Thoracic aorta endothelial cell (primary cell): ENCODE measurements around the genes USP31, RBBP6 and C16orf82.

DNA sequence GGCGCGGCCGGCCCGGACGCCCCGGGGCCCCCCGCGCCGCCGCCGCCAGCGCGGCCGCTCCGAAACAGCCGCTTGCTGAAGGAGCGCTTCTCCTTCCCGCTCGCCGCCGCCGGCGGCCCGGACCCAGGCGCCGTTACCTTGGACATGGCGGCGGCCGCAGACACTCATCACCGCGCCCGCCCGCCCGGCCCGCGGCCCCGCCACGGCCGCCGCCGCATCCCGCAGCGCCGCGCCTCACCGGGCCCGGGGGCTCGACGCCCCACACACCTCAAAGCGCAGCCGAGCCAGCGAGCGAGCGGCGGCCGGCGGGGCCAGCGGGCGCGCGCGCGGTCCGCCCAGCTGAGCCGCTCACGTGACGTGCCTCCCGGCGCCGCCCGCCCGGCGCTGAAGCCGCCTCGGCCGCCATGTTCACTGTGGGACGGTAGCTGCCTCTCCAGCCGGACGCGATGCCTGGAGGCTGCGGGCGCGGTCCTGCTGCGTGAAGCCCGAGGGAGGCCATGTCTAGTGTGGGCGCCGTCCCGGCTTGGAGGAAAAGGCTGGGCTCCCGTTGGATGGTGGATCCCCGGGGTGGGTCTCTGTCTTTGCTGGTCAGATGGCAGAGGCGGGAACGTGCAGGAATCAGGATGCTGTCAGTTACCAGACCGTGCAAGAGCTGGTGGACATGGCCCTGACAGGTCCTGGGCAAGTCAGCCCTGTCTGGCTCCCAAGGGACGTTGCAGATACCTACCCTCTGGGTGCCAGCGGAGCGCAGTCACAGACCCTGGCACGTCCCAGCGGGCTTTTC lies at the start of gene USP31:
Gene USP31 (minus strand): TSS at position 328 of the 784 bp plus-strand sequence.
- CAGE, long polyA plus RNA: no peak

DNA sequence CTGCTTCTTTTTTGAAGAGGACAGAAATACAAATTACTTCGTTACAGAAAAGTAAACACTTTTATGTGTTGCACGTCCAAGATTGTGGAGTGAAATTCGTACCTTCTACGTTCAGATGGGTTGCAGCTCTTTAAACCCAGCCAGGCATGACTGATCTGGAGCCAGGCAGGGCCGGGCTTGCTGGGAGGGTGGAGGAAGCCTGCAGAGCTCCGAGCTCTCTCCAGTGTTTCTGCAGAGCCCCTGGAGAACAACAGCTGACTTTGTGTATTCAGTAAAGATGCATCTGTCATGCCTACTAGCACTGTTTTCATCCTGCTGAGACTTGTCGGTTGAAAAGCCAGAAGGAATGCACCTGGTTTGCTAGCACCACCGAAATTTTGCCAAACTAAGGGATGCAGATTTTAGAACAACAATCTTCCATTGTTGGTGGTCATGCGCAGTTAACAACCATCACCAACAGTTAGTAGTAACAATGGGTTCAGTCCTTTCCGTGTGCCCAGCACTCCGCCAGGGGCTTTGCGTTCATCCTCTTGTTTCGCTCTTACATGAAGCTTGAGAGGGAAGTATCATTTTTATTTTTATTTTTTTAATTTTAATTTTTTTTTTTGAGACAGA lies 22.4 kb upstream of the SCNN1B start:
- CAGE, long polyA plus RNA: no peak

DNA sequence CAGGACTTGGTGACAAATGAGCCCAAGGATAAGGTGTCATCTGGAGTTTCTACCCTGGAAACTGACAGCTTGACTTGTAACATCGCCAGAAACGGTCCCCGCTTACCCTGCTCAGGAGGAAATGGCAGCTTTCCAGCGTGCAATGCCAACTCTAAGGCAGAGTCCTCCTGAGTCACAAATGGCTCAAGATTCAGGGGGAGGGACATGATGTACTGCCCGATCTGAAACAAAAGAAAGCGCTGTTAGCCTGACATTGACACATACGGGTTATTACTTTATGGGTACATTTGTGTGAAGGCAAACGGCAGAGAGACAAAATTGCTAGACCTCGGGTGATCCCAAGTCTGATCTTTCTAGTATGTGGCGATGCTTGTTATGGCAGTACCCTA lies 59.9 kb downstream of the COG7 start:
- CAGE, long polyA plus RNA: no peak

DNA sequence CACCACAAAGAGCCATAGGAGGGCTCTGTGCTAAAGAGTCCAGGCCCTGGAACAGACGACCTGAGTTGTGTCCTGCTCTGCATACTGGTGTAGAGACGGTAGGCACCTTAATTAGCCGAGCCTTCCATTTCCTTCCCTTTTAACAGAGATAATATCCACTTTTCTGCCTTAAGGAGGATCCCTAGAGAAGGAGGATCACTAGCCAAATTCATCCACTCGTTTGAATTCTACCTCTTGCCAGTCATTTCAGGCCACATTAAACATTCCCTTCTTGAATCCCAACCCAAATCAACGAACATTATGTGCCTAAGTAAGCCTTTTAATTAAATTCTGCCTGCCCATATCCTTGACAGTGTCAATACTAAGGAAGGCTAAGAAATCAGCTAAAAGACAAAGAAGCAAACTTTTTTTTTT lies 21.0 kb upstream of the COG7 start:
- CAGE, long polyA plus RNA: no peak

DNA sequence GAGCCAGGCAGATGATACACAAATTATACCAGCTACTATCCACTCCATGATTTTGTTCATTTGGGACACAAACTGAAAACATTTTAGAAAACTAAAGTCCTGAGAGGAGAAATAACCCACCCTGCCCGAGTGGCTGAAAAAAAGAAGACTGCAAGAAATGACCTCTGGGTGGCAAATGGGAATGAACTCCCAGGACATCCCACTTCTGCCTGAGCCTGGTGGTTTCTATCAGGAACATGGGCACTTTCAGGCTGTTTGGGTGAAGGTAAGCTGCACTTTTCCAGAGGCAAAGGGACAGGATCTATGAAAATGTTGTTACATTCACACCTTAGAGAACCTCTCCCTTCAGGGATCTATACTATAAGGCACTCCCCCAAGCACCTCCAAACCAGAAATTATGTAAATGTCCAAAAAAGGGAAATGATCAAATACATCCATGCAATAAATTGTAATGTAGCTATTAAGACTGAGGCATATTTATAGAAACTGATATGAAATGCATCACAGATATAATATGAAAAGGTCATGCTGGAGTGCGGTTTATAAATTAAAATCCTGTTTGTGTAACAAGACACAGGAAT lies 23.2 kb upstream of the COG7 start:
- CAGE, long polyA plus RNA: no peak

DNA sequence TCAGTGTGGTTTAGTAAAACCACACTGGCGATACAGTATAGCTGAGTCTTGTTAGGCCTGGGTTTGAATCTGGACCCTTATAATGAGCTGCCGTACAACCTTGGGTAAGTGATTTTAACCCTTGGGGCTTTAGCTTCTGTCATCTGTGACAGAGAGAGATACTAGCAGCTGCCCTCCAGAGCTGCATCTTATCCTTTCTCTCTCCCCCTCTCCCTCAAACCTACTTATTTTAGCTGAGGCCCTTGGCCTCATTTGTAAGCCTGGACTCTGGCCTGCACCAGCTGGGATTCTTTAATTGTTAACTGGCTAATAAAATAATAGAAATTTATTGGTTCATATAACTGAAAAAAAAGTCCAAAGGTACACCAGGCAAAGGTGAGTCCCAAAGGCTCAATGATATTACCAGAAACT lies 9.8 kb downstream of the CHP2 start:
- CAGE, long polyA plus RNA: no peak

GRCh38 chr16:23826275-23827016 lies 9.3 kb upstream of the PRKCB start:
- CAGE, long polyA plus RNA: no peak

GRCh38 chr16:24282069-24282268 lies 25.8 kb downstream of the CACNG3 start:
- CAGE, long polyA plus RNA: no peak

DNA sequence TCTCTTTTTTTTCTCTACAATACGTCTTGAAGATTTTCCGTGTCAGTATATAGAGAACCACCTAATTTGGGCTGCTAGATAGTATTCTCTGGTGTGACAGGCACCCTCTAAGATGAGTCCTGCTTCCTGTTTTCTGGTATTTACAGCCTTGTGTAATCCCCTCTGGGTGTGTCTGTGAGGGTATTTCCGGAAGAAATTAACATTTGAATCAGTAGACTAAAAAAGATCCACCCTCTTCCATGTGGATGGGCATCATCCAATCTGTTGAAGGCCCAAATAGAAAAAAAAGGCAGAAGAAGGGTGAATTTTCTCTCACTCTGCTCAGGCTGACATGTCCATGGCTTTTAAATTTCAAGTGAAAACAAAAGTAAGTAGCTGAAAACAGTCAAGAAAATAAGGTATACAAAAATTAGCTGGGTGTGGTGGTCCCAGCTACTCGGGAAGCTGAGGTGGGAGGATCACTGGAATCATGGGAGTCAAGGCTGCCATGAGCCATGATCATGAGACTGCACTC lies 119.5 kb upstream of the RBBP6 start:
- CAGE, long polyA plus RNA: no peak

- CAGE, long polyA plus RNA: no peak
Measured at GRCh38 chr16:24539481-24540563, at the start of gene RBBP6. TSS of gene RBBP6 (plus strand) at chr16:24539566.

- CAGE, long polyA plus RNA: no peak
Measured at GRCh38 chr16:24669509-24669924, 59.9 kb upstream of the TNRC6A start.

DNA sequence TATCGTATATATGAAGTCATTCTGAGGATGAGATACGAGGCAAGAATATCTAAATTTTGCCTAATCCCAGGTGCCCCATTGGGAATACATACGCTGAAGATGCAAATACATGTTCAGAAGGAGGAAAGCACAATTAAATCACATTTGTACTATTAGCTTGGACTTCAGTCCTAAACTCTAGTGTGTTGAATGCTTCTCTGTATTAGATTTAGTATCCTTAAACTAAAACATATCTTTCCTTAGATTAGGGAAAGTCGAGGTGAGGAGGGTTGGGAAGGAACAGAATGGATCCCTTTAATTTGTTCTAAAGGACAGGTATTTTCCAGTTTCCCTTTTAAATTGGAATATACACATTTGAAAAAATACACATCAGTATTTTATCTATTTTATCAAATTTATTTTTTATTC lies 37.7 kb downstream of the TNRC6A start:
- CAGE, long polyA plus RNA: no peak

- CAGE, long polyA plus RNA: no peak
Measured at GRCh38 chr16:24999868-25000291, 15.3 kb downstream of the ARHGAP17 start.

DNA sequence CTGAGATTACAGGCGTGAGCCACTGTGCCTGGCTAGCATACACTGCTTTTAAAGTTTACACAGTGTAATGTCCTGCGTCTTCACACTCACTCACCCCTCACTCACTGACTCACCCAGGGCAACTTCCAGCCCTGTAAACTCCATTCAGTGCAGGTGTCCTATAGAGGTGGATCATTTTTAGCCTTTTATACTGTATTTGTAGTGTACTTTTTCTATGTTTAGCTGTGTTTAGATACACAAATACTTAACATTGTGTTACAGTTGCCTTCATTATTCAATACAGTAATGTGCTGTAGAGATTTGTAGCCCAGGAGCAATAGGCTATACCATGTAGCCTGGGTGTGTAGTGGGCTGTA lies 35.2 kb upstream of the ARHGAP17 start:
- CAGE, long polyA plus RNA: no peak

GRCh38 chr16:25109599-25109914 lies 2.0 kb upstream of the LCMT1 start:
- CAGE, long polyA plus RNA: no peak

DNA sequence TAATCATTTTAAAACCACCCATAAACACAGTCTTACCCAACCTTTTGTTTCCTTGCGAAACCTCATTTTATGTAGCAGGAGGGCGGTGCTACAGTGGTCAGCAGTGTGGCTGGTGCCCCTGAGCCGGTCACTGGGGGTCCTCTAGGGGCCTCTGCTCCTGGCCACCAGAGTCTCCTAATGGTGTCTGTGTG lies 39.1 kb upstream of the AQP8 start:
- CAGE, long polyA plus RNA: no peak

DNA sequence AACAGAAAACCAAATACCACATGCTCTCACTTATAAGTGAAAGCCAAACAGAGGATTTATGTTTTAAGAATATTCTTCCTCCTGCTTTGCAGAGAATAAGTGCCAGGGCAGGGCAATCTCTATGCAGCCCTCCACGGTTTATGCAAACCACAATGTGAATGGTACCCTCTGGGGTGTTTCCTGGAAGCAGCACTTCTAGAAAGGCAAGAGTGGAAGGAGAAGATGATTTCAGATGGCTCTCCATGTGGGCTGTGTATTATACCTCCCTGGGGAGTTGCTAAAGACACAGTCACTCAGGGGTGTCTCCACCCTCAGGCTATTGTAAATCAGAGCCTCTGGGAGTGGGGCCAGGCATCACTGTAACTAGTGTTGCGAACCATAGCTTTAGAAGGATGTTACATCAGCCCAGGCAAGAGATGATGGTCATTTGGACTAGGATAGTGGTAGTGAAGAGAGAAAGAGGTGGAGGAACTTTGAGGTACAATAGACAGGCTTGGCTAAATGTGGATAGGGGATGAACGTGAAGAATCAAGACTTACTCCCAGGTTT lies 83.3 kb upstream of the ZKSCAN2 start:
- CAGE, long polyA plus RNA: no peak

DNA sequence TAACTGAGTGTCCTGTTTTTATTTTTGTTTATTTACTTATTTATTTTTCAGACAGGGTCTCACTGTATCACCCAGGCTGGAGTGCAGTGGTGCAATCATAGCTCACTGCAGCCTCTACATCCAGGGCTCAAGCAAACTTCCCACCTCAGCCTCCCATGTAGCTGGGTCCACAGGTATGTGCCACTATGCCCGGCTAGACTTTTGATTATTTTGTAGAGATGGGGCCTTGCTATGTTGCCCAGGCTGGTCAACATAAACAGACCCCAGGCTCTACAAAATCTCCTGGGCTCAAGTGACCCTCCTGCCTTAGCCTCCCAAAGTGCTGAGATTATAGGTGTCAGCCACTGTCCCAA lies 127.6 kb upstream of the HS3ST4 start:
- CAGE, long polyA plus RNA: no peak

- CAGE, long polyA plus RNA: no peak
Measured at GRCh38 chr16:27066666-27067151, at the start of gene C16orf82. TSS of gene C16orf82 (plus strand) at chr16:27066927.

GRCh38 chr16:27107308-27107652 lies 40.6 kb downstream of the C16orf82 start:
- CAGE, long polyA plus RNA: no peak